Right common carotid artery plus branches (tissue), 1 donor: ENCODE data around the genes SETDB1, PRUNE1, VPS72 and POGZ.

- PRO-cap = no peak
These were observed 15.0 kb downstream of the ADAMTSL4 start for GRCh38 chr1:150564061-150564671.

GRCh38 chr1:150613084-150614040 is 16.1 kb downstream of the ENSA start:
- PRO-cap = bidirectional peak, plus-strand start at chr1:150613759, minus-strand start at chr1:150613582

GRCh38 chr1:150628547-150629201 is 738 bp downstream of the ENSA start:
- PRO-cap = bidirectional peak, plus-strand start at chr1:150629336, minus-strand start at chr1:150629162

DNA sequence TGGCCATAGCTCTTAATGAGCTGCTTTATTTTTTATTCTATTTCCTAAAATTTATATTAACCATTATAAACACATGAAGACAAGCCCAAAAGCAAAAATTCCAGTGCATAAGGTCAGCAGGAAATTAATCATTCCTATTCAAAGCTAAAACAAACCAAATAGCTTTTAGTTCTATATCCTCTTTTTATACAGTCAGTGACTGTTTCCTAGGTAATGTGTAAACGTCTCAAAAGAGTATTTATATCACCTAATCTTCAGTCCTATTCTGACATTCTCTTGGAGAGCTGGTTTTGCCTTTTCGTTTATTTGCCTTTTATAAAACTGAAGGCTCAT is 4.2 kb downstream of the GOLPH3L start:
- PRO-cap = no peak

GRCh38 chr1:150926057-150926853 is at the start of gene SETDB1:
Gene SETDB1, plus strand, starts transcription at chr1:150926363.
- PRO-cap = bidirectional peak, plus-strand start at chr1:150926263, minus-strand start at chr1:150926176

DNA sequence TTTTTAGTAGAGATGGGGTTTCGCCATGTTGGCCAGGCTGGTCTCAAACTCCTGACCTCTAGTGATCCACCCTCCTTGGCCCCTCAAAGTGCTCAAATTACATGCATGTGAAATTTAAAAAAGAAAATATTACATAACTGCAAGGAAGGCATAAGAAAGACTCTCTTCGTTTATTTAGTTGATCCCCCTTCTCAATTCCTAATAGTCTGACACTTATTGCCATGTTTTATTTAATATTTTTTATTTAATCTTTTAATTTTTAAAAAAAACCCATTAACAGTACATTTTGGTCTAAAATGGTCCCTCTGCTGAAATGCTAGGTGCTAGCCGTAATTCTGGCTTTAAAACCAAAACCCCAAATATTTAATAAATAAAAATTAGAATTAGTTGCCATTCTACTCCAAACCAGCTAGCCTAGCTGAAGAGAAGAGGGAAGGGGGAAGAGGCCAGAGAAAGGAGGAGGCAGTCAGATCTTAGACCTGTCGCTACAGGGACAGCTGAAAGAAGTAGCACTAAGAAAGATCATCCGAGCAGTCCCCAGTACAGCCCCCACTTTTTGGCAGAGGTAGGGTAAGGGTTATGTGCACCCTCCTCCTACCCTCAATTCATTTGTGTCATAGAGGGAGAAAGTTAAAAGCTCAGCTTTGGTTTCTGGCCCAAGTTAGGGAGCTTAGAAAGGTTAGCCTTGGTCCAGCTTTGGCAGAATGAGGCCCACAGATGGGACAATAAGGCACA is 9.4 kb downstream of the CERS2 start:
- PRO-cap = no peak

GRCh38 chr1:150971193-150972397 is 3.0 kb downstream of the CERS2 start:
- PRO-cap = bidirectional peak, plus-strand start at chr1:150971477, minus-strand start at chr1:150971342

DNA sequence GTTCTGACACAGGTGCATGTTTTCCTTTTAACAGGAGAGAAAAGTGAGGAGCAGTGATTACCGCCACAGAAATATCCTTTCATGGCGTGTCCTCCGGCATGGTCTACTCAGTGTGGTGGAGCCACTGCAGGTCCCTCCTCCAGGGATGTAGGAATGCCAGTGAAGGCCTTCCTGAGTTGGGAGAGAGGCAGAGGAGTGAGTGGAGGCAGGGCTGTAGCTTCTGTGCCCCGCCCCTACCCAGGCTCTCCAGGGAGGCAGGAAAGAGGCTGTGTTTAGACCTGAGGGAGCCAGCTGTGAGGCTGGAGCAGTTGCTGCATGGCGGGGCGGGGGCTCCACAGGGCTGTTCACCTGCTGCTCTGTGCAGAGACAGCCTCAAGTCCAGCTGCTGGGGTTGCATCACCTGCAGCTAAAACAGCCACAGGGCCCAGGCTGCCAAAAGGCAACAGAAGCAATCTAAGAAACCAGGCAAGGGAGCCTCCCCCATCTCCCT is 904 bp upstream of the ANXA9 start:
- PRO-cap = no peak

DNA sequence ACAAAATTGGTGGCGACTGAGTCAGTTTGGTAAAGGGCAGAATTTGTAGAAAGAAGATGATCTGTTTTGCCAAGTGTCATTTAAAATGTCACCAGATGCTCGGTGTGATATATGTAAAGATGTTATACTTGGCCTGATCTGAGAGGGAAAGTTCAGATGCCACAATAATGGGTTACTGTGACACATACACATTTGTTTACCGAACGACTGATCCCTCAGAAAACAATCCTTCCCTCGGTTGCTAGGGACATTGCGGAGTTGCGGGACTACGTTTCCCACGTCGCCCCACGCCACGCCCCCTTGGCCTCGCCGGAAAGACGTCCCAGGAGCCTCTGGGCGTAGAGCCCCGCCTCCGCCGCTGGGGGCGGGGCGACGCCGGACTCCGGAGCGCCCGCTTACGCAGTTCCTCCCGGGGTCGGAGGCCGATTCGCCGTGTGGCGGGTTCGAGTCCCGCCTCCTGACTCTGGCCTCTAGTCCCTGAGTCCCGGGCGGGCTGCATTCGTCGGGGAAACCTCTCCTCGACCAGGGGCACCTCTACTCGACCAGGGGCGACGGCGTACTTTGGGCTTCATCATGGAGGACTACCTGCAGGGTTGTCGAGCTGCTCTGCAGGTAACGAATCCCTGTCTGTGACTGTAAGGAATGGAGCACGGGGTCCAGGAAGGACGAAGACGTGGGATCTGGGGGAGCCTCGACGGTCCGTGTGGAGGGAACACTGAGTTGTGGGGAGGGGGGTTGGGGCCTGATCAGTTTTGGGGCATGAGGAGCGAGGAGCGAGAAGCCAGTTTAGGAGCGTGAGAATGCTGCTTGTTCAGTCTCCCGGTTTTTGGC is at the start of gene PRUNE1:
TSS of gene PRUNE1 (plus strand) at position 390 of the 831 bp plus-strand sequence.
- PRO-cap = bidirectional peak, plus-strand start at position 361 of the sequence, minus-strand start at position 302 of the sequence

GRCh38 chr1:151013546-151014021 is 5.3 kb downstream of the PRUNE1 start:
- PRO-cap = no peak

DNA sequence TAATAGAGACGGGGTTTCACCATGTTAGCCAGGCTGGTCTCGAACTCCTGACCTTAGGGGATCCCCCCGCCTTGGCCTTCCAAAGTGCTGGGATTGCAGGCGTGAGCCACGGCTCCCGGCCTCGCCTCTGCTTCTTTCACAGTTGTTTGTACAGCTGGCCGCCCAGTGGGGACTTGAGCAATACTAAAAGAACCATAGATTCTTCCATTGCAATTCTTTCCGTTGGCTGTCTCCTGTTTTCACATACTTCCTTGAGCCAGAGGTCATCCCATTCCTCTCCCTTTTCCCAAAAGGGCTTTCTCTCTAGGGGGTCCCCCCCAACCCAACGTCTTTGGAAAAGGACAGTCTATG is 1.1 kb downstream of the GABPB2 start:
- PRO-cap = no peak

DNA sequence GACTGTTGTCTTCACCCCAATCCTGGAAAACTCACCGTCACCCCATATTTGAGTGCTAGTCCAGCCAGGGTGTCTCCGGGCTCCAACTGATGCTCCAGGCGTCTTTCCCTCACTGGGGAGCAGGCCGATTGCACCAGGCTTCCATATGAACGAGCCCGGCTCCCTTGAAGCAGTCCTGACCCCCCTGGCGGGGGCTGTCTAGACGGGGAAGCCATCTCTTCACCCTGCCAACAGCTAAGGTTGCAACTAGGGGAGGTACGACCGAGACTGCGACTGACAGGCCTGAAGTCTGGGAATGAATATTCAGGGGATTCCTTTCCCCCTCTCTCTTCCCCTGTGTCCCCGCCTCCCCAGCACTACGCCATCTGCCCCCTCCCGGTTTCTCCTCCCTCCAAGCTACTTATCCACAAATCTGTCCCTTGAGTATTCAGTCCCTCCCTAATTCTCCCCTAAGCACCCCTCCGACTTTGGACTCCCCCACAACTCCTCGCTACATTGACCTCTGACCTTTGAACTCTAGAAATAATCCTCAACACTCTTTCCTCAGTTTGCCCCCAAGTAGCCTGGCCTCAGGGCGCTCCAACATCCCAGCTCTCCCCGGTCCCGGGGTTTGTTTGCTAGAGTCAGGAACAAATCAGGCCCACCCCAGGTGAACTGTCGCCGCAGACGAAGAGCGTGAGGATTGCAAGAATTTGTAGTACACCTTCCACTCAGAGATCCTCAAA is 496 bp downstream of the LYSMD1 start:
- PRO-cap = bidirectional peak, plus-strand start at position 430 of the sequence, minus-strand start at position 301 of the sequence

DNA sequence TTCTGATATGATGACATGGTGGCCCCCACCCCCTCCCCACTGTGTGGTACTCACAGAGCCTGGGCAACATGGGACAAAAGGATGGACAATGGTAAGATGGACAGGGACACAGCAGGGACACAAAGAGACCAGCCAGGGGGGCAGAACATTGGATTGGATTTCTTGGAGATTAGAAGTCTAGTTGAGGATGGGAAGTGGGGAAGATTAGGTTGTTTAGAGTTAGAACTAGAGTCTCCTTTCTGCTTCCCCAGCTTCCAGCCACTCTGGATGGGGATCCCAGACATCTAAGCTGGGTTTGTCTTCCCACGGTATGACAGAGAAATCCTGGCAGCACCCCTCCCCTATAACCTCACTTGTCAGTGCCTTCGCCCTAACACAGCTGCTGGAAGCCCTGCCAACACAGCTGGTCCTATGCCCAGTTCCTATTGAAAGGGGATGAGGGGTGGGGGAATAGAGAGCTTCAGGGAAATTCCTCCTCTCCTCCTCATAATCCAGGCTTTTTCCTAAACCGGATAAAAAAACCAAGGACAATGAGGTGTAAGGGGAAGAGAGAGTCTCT is 843 bp downstream of the TMOD4 start:
- PRO-cap = no peak

DNA sequence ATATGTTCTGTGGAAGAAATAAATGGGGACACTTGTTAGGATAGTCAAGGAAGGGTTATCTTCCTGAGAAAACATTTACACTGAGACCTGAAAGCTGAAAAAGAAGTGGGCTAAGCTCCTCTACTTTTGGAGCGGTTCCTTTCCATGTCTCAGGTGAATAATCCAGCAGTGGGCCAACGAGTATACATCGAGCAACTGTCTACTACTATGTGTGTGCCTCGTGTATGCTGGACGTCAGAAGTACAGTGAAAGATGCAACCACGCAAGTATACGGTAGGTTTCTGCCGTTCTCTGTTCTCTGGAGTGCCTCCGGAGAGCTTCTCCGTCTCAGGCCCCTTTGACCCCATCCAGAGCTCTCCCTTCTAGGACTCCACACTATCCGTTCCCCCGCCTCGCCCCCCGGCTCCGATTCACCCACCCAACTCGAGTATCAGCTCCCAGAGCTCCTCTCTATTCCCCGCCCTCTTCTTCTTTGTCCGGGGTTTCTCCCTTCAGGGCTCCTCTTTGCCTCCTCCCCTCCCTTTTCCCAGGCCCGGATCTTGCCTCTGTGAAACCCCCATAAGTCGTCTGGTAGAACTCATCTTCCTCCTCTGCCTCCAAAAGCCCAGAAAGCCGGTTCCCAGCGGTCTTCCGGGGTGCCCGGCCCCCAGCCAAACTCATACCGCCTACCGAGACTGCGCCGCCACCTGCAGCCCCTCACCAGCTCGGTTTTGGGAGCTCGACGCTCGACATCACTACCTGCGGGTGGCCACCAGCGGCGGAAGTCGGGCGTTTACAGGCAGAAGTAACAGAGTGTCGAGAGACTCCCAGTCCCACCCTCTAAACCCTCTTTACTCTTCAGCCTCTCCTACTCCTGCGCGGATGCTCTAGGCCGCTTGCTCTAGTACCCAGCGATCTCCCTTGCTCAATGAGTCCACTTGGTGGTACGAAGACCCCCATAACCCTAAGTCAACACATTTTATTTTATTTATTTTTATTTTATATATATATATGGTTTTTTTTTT is at the start of gene VPS72:
TSS of gene VPS72 (minus strand) at position 736 of the 1,004 bp plus-strand sequence.
- PRO-cap = bidirectional peak, plus-strand start at position 294 of the sequence, minus-strand start at position 159 of the sequence; unidirectional peak, minus-strand start at position 474 of the sequence; bidirectional peak, plus-strand start at position 833 of the sequence, minus-strand start at position 736 of the sequence

- PRO-cap = no peak
These were observed 857 bp downstream of the PSMD4 start for GRCh38 chr1:151255290-151255892.

GRCh38 chr1:151283704-151283935 is 1.5 kb downstream of the ZNF687 start:
- PRO-cap = no peak

GRCh38 chr1:151290347-151290574 is 8.2 kb downstream of the ZNF687 start:
- PRO-cap = no peak

GRCh38 chr1:151304080-151304433 is 22.0 kb downstream of the ZNF687 start:
- PRO-cap = unidirectional peak, minus-strand start at chr1:151304356

DNA sequence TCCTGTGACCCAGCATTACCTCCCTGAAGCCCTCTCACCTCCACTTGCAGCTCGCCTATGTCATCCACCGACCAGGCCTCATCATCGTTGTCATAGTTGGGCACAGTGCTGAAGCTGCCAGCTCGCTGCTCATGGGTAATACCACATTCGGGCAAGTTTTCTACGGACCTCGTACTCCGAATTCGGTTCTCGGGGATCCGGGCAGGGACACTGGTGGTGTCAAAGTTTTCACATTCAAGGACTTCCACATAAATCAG is 21.2 kb downstream of the PI4KB start:
- PRO-cap = no peak

- PRO-cap = bidirectional peak, plus-strand start at chr1:151459257, minus-strand start at chr1:151459179; unidirectional peak, minus-strand start at chr1:151459477
These were observed at the start of gene POGZ for GRCh38 chr1:151459024-151459744. Gene POGZ, minus strand, starts transcription at chr1:151459494.